Upper lobe of left lung (tissue), 5 donors: ENCODE results near the genes HADHB and GCKR.

GRCh38 chr2:26143794-26144546 lies 28.9 kb upstream of the GAREM2 start:
- PRO-cap, 2 experiments = no peak in any of the 2 experiments
- RAMPAGE, long total RNA, 4 experiments = no peak in any of the 4 experiments

DNA sequence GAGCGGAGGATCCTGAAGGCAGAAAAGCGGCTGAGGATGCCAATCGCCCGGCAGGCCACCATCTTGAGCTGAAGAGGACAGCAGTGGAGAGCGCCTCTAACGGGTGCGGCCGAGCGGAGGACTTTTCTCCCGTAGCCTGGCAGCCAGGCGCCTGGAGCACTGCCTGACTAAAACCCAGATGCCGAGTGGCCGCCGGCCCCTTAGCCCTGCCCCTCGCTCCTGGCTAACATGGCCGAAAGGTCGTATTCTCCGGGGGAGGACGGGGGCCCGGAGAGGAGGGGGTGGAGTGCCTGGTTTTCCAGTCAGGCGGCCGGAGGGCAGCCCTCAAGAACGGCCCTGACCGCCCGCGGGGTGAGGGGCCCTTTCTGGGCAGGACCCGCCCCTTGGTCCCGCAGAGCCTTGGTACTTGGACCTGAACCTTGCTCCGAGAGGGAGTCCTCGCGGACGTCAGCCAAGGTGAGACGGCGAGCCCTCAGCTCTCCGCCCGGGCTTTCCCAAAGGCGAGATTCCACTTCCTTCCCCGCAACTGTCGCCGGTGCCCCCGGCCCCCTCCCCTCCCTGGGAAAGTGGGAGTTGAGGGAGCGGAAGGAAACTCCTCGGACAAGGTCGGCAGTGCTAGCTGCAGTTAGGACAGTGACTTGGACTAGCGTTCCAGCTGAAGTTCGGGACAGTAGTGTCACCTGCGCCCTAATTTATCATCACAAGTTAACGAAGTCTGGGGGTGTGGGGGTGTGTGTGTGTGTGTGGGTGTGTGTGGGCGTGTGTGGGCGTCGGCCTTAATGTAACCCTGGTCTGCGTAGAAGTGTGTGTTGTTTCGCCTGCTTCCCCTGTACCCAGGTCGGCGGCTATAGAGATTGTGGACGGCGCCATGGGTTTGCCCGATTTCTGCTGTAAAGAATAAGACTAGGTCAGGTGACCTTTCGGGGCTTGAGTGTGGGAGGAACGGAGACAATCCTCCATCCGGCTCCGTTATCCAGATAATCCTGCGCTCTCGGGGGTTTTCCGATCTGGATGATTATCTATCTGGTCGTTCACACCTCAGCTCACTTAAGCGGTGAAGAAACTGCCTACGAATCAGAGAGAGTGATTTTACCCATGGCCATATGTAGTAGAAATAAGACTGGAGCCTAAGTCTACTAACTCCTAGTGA lies at the start of gene HADHB:
Gene HADHB (plus strand): TSS at position 405 of the 1,150 bp plus-strand sequence.
- PRO-cap, 2 experiments = peak in 2 of 2 experiments; most common plus-strand start position 434 of the sequence (in 2); most common minus-strand start position 70 of the sequence (in 2)
- RAMPAGE, long total RNA, 4 experiments = start-site peak on the plus strand in 4 of 4 experiments, centred at positions 384 to 413 of the sequence, 43 to 267 reads per replicate; start-site peak on the minus strand in 4 of 4 experiments, centred at positions 75 to 105 of the sequence, 65 to 1,502 reads per replicate

DNA sequence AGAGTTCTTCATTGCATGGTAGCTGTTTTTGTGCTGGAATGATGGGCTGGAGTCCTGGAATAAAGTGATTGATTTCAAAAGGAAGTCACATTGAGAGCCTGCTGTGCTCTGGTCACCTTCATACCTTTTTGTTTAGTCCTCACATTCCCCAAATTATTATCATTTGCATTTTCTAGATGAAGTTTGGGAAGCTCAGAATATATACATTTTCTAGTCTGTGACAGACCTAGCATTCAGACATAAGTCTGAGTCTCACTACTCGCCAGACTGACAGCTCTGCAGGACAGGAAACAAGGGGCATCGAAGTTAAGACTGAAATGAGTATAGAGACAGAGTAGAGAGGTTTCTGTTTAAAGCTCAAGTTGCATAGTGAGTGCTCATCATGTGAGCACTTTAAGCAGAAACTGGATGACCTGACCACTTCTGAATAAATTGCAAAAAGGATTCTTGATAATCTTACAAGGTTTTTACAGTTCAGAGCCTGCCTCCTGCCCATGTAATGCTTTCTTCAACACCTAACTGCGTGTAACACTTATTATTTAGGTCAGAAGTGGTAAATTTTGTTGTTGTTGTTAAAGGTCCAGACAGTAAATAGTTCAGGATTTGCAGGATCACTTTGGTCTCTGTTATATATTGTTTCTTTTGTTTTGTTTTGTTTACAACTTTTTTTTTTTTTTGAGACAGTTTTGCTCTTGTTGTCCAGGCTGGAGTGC lies 1.1 kb downstream of the HADHB start:
- PRO-cap, 2 experiments = no peak in any of the 2 experiments
- RAMPAGE, long total RNA, 4 experiments = no peak in any of the 4 experiments

DNA sequence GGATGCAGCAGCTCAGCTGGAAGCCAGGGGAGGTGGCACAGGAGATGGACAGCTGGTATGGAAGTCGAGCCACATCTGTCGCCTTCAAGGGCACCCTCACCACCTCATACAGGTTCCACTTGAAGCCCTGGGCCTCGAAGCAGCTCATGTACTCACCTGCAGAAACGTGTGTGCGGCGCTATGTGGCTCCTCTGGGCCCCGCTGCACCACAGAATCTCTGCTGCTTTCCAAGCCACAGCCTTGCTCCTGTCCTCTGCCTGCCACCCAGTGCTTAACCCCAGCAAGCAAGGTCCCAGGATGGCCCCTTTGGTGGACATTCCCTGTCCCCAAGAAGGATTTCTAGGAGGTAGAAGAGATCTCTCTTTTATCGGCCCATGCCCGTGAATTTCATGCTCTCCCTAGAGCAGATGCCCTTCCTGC lies 31.5 kb upstream of the SELENOI start:
- PRO-cap, 2 experiments = no peak in any of the 2 experiments
- RAMPAGE, long total RNA, 4 experiments = no peak in any of the 4 experiments

DNA sequence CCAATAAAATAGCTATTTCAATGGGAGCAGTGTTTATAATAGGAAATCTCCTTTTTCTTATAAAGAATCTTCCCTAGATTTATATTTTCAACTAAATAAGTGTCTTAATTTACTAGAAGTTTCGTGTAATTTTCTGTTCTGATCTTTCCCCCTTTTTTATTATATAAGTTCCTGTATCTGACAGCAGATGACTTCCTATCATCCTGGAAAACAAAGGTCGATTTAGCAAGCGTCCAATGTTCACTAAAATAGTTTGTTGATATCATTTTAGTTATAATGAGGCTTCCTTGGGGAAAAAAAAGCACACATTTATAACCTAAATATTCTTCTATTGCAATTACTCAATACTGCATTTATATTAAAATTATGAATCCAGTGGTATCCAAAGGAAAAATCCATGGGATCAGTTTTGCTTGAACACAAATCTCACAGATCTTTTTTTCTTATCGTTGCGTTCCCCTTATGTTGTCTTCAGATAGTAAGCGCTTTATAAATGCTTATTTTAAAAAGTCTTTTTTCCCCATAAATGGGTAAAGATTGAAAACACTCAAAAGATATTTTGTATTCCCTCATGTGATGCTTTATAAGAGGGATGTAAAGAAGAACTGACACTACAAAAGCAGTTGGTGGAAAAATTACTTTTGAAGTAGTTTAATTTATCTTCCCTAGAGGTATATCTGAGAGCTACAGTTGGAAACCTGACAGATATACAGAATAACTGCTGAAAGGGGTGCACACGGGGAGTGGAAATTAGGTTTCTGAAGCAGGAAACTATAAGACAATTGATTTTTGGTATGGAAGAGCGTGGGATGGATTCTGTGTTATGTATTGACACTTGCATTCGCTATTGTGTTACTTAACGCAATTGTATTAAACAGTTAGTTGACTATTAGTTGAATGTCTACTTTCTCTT lies 1.4 kb upstream of the ADGRF3 start:
- PRO-cap, 2 experiments = no peak in any of the 2 experiments
- RAMPAGE, long total RNA, 4 experiments = no peak in any of the 4 experiments

DNA sequence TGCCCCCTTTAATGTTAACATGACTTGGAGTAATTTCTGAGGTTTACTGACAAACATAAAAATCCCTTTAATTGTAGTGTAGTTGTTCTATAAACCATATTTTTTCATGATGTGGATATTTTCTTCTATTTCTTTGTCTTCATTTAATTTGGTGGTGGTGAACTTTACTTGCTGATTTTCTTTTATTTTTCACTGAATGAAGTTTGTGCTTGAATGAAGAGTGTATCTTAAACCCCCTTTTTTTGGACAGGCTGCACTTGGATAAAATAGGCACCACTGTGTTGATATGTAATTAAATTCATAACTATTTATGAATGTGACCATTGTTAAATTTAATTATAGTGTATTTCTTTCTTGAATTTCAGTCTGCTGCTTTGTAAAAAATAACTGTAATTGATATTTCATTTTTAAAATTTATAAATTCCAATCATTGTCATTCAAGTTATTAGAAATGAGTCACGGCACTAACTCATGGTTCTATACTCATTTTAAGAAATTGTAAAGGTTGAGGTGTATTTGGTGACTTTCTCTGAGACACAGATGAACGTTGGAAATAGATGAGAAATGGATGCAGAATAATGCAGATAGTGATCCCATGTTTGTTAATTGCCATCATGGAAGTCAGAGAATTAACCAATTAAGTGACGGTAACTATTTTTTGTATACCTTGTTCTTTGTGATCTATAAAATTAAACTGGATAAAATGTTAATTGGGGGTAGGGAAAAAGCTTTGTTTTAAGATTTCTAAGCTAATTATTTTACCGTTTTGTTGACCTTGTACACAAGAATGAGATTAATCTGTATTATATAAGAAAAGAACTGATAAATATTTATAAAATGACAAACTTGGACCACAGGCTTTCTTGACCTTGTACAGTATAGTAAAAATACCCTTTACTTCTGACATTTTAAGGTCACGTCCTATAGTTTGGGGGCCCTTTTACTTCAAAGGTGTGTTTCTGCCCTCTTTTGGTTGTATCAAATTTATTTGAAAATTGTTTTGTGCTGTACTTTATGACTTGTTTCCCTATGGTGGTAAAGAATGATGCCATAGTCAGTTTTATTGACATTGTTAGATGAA lies 11.2 kb upstream of the DRC1 start:
- PRO-cap, 2 experiments = no peak in any of the 2 experiments
- RAMPAGE, long total RNA, 4 experiments = no peak in any of the 4 experiments

- PRO-cap, 2 experiments = no peak in any of the 2 experiments
- RAMPAGE, long total RNA, 4 experiments = no peak in any of the 4 experiments
Observed at GRCh38 chr2:26411313-26412027, 9.8 kb downstream of the DRC1 start.

GRCh38 chr2:26472644-26472955 lies 70.9 kb downstream of the DRC1 start:
- PRO-cap, 2 experiments = no peak in any of the 2 experiments
- RAMPAGE, long total RNA, 4 experiments = no peak in any of the 4 experiments

- PRO-cap, 2 experiments = no peak in any of the 2 experiments
- RAMPAGE, long total RNA, 4 experiments = no peak in any of the 4 experiments
Observed at GRCh38 chr2:26723900-26724988, 31.7 kb downstream of the KCNK3 start.

GRCh38 chr2:26778136-26778577 lies 7.7 kb upstream of the CENPA start:
- PRO-cap, 2 experiments = no peak in any of the 2 experiments
- RAMPAGE, long total RNA, 4 experiments = no peak in any of the 4 experiments

DNA sequence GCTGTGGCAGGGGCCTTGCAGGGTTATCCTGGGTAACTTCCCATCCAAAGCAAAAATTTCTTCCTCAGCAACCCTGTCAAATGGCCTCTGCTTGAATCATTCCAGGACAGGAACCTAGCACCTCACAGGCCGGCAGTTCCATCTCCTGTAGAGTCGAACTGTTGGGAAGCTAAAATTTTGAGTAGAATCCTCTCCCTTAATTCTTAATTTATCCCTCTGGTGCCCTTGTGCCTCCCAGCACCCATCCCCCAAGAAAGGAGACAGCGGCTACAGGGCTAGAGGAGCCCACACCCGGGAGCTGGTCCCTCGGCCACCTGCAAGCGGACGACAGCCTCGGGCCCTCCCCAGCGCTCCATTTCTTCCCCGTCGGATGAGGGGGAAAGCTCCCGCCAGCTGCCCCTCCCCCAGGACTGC lies 774 bp downstream of the CGREF1 start:
- PRO-cap, 2 experiments = no peak in any of the 2 experiments
- RAMPAGE, long total RNA, 4 experiments = no peak in any of the 4 experiments

DNA sequence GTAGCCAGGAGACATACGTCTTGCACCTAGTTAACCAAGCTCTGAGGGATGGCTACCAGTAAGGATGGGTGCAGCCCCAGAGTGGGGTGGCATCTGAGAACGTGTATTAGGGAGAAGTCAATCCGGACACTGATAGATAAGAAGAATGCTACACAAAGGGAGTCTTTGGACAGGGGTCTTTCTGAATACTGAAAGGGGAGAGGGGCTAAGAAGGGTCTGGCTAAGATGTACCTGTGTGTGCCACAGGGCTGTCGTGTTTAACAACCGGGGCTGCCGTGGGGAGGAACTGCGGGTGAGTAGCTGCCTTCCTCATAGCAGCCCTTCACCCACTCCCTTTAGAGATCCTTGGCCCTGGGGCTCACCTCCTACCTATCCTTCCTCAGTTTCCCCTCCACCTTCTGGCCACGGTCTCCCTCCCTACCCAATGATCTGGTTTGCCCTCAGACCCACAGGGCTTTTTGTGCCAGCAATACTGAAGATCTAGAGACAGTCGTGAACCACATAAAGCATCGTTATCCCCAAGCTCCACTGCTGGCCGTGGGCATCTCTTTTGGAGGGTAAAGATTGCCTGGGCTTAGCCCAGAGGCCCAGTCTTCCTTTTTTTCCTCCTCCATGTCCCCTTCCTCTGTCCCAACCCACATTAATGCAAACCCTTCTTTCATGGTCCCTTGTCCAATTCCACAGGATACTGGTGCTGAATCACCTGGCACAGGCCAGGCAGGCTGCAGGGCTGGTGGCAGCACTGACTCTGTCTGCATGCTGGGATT lies 5.2 kb downstream of the PREB start:
- PRO-cap, 2 experiments = no peak in any of the 2 experiments
- RAMPAGE, long total RNA, 4 experiments = no peak in any of the 4 experiments

- PRO-cap, 2 experiments = no peak in any of the 2 experiments
- RAMPAGE, long total RNA, 4 experiments = no peak in any of the 4 experiments
Observed at GRCh38 chr2:27177683-27178465, 29.1 kb downstream of the TCF23 start.

DNA sequence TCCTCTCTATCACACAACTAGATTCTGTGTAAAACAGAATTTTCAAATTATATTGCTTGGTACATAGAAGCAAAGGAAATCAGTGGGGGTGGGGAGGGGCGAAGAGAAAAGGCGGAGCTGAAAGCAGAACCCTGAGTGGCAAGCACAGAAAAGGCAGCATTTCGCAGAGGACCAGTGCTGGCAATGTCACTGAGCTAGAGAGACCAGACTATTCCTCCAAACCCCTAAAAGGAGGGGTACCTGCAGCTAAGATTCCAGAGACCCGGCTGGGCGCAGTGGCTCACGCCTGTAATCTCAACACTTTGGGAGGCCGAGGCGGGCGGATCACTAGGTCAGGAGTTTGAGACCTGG lies 5.3 kb downstream of the UCN start:
- PRO-cap, 2 experiments = no peak in any of the 2 experiments
- RAMPAGE, long total RNA, 4 experiments = no peak in any of the 4 experiments

DNA sequence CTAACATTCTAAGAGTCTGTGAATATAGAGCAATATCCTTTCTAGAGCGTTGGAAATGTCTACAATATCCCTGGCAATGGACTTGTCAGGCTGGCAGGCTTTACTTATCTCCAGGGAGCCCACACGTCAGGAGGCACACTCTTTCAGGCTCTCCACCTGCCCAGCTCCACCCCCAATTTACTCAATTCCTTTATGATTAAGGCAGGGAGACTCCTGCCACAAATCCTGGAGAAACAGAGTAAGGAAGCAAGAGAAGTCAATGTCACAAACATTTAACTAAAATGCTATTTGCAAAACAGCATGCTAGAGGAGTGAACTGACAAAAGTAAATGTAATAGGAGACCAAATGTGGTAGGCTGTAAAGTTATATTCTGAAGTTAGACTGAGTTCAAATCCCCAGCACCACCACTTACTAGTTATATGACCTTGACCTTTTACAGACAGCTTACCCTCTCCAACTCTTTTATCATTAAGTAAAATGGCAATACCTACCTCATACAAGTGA lies 1.1 kb upstream of the MPV17 start:
- PRO-cap, 2 experiments = no peak in any of the 2 experiments
- RAMPAGE, long total RNA, 4 experiments = no peak in any of the 4 experiments

DNA sequence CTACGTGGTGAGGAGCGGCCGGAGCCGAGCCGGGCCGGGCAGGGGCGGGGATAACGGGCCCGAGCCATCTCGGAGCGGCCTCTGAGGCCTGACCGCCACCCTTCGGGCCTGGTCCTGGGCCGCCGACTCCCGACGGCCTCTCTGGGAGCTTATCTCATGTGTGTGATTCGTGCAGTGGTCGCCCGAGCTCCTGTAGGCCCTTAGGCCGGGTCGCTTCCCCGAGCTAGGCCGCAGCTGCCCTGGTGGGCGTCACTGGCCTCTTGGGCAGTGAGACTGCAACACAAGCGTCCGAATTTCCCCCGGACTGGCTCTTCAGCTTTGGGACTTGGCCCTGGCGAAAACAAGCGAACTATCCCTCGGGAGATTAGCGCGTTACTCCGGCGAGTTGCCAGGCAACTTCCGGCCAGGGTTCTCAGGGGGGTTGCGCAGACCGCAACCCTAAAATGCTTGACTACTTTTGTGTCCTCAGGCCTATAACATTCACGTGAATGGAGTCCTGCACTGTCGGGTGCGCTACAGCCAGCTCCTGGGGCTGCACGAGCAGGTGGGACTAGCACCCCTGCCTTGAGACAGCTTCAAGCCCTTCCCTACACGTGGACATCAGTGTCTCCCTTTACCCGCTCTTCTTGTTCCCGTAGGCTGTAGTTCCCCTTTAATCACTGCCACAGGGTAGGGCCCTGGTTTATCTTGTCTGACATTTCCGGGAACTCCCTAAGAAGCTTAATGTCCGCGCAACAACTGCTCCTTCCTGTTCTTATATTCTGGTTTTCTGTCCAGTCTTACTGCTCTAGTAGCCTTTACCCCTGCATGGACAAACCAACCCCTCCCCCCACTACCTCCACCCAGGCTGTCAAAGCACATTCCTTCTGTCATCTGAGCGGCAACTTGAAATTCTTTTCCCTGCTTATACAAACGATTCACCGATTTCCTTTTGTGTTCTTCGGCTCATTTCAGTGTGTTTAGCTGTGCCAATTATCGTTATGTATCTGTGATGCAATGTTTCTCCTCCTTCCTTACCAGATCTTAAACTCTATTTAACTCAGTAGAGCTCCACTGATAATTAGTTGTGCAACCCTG lies 722 bp downstream of the SNX17 start:
- PRO-cap, 2 experiments = peak in 1 of 2 experiments; most common plus-strand start position 479 of the sequence (in 1); most common minus-strand start position 310 of the sequence (in 1)
- RAMPAGE, long total RNA, 4 experiments = no peak in any of the 4 experiments

GRCh38 chr2:27493918-27494655 lies 913 bp downstream of the FNDC4 start:
- PRO-cap, 2 experiments = peak in 1 of 2 experiments; most common plus-strand start chr2:27494442 (in 1)
- RAMPAGE, long total RNA, 4 experiments = no peak in any of the 4 experiments

DNA sequence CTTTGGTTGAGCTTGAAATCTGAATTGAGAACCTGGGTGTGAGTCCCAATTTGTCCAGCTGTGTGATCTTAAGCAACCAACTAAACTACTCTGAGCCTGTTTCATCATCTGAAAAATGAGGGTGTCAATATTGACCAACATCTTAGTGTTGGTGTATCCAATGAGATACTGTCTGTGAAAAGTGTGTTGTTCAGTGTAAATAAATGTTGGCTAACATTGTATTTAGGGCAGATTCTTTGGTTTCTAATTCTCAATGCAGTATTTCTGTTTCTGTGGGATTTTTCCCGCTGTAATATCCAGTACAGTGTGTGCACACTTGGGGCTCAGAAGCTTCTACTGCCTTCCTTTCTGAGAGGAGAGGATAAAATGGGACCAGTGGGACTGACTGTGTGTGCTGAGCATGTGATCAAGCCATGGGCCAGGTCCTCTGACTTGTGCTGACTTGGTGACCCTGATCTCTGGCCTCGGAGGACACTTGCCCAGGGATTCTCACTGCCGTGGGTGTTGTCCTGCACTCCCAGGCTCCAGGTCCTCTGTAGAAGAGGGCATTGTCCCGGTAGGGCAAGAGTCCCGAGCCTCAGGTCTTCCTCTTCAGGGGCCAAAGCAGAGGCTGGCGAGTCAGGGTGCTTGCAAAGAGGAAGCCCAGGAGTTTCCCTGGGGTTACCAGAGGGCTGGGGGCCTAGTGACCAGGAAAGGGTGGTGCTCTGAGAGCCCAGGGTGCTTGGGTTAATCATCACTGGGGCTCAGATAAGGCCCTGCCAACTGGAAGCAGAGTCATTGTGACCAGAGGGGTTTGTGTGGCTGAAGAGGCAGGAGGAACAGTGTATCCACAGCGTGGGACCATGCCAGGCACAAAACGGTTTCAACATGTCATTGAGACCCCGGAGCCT lies at the start of gene GCKR:
Gene GCKR (plus strand): TSS at position 777 of the 890 bp plus-strand sequence.
- PRO-cap, 2 experiments = no peak in any of the 2 experiments
- RAMPAGE, long total RNA, 4 experiments = no peak in any of the 4 experiments

DNA sequence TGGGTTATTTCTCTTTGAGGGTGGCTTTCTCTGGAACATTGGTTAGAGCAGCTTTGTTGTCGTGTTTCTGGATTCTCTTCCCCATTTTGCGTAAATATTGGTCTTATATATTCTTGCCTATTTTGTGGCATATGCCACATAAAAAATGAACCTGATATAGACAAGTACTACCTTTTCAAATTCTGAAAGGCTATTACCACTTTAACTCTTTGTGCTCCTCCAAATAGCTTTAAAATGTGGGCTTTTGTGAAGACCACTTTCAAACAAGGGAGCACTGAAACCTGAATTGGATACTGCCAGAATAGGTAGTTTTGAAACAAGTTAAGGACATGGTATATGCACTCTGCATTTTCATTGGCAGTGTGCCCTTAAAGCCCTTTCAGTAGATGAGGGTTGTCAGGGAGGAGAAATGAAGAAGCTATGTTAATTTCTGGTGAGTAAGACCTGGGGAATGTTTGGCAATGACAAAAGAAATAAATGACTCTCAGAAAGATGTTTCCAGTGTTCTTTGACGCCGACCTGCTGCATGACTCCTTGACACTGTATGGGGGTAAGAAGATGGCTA lies 6.1 kb downstream of the CCDC121 start:
- PRO-cap, 2 experiments = no peak in any of the 2 experiments
- RAMPAGE, long total RNA, 4 experiments = no peak in any of the 4 experiments

DNA sequence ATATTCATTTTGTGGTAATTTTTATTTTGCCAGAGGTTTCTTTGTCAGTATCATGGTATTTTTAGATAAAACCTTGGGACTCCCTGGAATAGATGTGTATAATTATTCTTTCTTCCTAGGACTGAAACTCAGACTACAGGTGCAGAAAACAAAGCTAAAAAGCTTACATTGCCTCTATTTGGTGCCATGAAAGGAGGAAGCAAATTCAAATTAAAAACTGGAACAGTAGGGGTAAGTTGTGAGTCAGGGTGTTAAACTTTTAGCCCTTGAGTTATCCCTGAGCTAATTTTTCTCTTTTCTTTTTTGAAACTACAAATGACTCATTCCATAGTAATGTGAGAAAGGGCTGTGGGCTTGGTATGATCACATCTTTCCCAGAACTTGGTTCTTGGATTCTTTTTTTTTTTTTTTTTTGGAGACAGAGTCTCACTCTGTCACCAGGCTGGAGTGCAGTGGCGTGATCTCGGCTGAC lies 18.5 kb downstream of the SLC4A1AP start:
- PRO-cap, 2 experiments = no peak in any of the 2 experiments
- RAMPAGE, long total RNA, 4 experiments = start-site peak on the plus strand in 2 of 4 experiments, centred at positions 167 to 180 of the sequence, 16 to 20 reads per replicate